ENCODE measurements around a stretch of chr3.

GRCh38 chr3:64883340-64883773 is 195.6 kb upstream of the ADAMTS9 start:
- PRO-cap: no peak

- PRO-cap: no peak
- RRBS, 2 experiments: no CpG with 5 or more reads among the region's 2 CpGs
These were observed 226.7 kb upstream of the ADAMTS9 start for GRCh38 chr3:64914322-64915126.

- PRO-cap: no peak
- RRBS, 2 experiments: no CpG with 5 or more reads among the region's 5 CpGs
These were observed 458.2 kb upstream of the ADAMTS9 start for GRCh38 chr3:65145878-65146576.

- PRO-cap: no peak
- RRBS, 2 experiments: no CpG with 5 or more reads among the region's 5 CpGs
These were observed 448.1 kb downstream of the MAGI1 start for GRCh38 chr3:65590537-65591156.

GRCh38 chr3:65807121-65807643 is 231.5 kb downstream of the MAGI1 start:
- PRO-cap: no peak
- RRBS, 2 experiments: no CpG with 5 or more reads among the region's 6 CpGs

DNA sequence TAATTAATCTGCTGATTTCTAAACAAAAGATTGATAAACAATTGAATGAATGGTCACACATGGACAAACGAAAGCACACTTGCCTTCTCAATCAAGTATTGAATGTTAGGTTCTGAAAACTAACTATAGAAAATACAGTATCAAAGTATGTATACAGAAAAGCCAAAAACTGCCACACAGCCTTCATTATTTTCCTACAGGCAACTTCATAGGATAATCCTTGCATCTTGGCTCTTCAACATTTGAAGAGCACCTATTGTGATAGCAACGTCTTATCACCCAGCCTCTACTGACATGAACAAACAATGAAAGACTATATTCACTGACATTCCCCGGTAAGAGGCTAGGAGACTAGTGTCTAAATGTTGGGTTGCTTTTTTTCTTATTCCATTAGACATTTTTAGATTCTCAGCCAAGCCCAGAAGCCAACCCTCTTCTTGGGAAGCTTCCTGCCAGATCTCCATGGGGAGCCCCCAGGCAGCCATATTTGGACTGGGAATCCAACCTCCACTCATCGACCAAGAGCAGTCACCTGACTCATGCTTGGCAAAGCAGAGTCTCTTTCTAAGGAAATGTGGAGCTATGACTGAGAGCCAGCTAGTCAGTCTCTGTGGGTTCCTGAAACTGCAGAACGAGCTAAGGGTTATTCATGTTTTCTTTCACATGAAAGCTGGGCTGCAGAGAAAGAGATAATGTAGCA is 227.6 kb downstream of the MAGI1 start:
- PRO-cap: bidirectional peak, plus-strand start at position 567 of the sequence, minus-strand start at position 494 of the sequence
- RRBS, 2 experiments: no CpG with 5 or more reads among the region's 5 CpGs

GRCh38 chr3:65856538-65857459 is 181.9 kb downstream of the MAGI1 start:
- PRO-cap: no peak
- RRBS, 2 experiments: no CpG with 5 or more reads among the region's 10 CpGs

DNA sequence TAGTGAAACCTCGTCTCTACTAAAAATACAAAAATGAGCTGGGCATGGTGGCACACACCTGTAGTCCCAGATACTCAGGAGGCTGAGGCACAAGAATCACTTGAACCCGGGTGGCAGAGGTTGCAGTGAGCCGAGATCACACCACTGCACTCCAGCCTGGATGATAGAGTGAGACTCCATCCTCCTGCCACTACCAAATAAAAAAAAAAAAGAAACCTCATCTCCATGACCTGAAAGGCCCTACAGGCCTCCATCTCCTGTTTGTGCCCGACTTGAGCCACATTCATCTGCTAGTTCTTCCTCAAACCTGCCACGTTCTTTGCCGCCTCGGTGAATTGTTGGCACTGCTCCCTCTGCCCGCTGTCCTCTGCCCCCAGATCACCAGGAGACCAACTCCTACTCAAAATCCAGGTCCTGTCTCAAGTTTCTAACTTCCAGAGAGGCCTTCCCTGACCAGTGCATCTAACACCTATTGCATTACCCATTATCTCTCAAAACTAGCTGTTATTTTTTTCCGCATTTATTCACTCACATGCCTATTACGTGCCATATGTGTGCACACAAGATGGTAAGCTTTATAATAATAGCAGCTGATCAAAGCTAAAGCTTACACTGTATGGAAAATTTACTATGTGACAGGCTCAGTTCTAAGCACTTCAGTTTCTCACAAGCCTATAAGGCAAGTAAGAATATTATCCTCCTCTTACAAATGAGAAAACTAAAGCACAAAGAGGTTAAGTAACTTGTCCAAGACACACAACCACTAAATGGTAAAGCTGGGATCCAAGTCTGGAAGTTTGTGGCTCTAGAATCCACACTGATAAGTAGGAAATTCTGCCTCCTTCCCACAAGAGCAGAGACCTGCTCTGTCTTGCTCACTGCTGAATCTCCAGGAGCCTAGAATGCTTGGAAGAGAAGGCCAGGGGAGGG is 60.9 kb downstream of the MAGI1 start:
- PRO-cap: no peak
- RRBS, 2 experiments: no CpG with 5 or more reads among the region's 10 CpGs

GRCh38 chr3:66053366-66053946 is 14.7 kb upstream of the MAGI1 start:
- PRO-cap: unidirectional peak, plus-strand start at chr3:66053635
- RRBS, 2 experiments: no CpG with 5 or more reads among the region's 5 CpGs

GRCh38 chr3:66405136-66405754 is 95.6 kb downstream of the LRIG1 start:
- PRO-cap: no peak
- RRBS, 2 experiments: 94% methylated on average over 2 of the region's 30 CpGs

GRCh38 chr3:66418248-66419109 is 82.3 kb downstream of the LRIG1 start:
- PRO-cap: no peak
- RRBS, 2 experiments: 96 to 100% methylated on average over 1 of the region's 20 CpGs

GRCh38 chr3:66477189-66478266 is 23.3 kb downstream of the LRIG1 start:
- PRO-cap: no peak
- RRBS, 2 experiments: no CpG with 5 or more reads among the region's 12 CpGs

DNA sequence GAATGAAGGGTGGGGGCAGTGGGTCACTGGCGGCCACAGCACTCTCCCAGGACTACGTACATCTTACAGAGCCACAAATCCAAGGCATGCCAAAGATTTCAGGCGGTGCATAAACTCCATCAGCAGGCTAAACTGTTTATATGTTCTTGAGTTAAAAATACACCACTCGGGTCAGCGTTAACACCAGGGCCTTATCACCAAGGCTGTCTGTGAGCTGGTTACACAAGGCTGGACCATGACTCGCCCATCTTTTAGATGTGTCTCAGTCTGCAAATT is 15.6 kb downstream of the LRIG1 start:
- PRO-cap: no peak
- RRBS, 2 experiments: no CpG with 5 or more reads among the region's 6 CpGs

GRCh38 chr3:66487303-66487875 is 13.4 kb downstream of the LRIG1 start:
- PRO-cap: no peak
- RRBS, 2 experiments: no CpG with 5 or more reads among the region's 6 CpGs

GRCh38 chr3:66505263-66505882 is 4.6 kb upstream of the LRIG1 start:
- PRO-cap: no peak
- RRBS, 2 experiments: no CpG with 5 or more reads among the region's 7 CpGs

DNA sequence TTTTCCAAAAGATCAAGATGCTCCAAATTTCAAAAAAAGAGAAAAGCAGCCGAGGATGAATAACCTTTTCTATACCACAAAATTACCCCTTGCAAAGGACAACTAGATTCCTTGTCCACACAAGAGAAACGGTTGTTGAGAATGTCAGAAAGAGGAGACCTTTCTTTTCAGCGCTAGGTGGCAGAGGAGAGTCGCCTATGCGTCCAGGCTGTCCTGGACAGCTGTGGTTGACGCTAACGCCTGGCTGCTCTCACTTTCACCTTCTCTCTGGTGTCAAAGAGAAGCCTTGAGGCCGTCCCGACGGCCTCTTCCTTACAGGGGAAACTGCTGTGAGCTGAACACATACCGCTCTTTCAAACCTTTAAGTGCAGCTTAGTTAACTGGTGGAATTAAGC is 26.3 kb upstream of the KBTBD8 start:
- PRO-cap: no peak
- RRBS, 2 experiments: no CpG with 5 or more reads among the region's 11 CpGs

DNA sequence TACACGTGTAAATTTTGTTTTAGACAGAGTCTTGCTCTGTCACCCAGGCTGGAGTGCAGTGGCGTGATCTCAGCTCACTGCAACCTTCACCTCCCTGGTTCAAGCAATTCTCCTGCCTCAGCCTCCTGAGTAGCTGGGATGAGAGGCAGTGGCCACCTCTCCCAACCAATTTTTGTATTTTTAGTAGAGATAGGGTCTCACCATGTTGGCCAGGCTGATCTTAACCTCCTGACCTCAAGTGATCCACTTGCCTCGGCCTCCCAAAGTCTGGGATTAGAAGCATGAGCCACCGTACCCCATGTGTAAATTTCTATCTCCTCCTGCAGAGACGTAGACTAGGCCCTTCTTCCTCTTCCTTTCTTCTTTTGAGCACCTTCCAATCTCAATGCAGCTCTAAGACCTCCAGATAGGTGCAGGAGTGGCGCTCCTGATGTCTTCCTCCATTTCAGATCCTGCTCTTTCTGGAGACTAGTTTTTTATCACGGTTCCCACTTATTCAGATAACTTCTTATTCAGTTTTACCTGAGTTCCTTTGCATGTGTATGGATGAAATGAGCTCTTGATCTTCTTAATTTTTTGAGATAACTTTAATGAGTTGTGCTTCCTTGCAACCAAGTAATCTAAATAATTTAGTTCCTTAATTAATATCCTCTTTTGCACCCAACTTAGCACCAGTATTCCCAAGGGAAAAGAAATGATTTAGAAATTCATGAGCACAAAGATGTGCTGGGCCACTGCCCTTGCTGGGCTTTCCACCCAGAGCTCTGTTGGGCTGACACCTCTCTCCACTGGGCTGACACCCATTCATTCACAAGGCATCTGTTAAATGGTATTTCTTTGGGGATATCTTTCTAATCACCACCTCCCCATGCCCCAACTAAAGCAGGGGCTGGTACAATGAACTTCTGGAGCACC is 275.2 kb downstream of the SUCLG2 start:
- PRO-cap: no peak
- RRBS, 2 experiments: no CpG with 5 or more reads among the region's 7 CpGs

DNA sequence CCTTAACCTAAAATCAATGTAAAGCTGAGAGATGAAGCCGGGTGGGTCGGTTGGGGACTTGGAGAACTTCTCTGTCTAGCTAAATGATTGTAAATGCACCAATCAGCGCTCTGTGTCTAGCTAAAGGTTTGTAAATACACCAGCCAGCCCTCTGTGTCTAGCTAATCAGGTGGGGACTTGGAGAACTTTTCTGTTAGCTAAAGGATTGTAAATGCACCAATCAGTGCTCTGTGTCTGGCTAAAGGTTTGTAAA is 687 bp upstream of the SUCLG2 start:
- PRO-cap: no peak
- RRBS, 2 experiments: no CpG with 5 or more reads among the region's 3 CpGs

GRCh38 chr3:67655426-67656441 is 1.3 kb upstream of the SUCLG2 start:
- PRO-cap: no peak
- RRBS, 2 experiments: no CpG with 5 or more reads among the region's 28 CpGs

DNA sequence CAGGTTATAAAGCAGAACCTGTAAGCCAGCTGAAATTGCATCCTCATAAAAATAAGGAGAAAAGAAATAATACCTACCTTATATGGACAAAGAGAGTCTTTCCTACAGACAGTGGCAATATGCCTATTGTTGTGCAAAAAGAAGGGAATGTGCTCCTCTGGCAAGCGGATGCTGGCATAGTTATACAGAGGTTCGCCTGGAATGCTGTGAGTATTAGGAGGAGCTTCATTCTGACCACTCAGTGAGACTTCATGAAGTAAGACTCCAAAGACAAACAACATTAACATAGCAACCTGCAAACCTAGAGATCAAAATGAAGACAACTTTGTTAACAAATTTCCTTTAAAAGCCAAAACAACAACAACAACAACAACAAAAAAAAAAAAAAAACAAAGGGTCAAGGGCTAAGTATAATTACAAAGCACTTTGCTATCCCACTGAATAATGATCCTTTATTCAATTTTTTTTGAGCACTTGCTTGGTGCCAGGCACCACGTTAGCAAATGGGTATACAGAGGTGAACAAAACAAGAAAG is 3.9 kb downstream of the EOGT start:
- PRO-cap: no peak
- RRBS, 2 experiments: no CpG with 5 or more reads among the region's 3 CpGs

Measured in HEK293 (cell line).